Ascending aorta (tissue), 1 donor: ENCODE data around the genes JAK2, RANBP6 and DMAC1.

DNA sequence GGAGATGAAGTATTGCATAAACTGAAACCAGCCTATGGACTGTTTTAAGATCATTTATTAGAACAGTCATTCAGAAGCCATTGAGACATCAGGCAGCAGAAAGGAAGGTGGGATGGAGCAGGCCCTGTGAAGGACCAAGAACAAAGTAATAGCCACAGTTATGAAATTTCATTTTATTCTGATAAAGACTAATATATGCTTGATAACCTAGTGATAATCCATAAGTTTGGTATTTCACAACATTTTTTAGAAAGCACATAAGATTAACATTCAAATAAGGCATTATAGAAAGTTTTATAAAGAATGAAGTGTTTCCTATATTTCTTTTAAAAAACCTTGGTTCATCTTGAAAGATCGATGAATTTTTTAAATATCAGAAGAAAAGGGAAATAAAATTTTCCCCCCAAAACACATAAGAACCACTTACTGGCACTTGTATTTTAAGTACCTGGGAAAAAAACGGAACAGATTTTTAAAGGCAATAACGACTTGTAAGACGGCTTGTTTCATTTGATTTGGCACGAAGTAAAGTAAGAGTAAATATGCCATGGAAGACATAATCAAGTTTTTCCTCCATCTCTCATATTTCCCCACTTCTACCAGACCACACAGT lies 29.8 kb downstream of the AK3 start:
- PRO-cap = no peak

DNA sequence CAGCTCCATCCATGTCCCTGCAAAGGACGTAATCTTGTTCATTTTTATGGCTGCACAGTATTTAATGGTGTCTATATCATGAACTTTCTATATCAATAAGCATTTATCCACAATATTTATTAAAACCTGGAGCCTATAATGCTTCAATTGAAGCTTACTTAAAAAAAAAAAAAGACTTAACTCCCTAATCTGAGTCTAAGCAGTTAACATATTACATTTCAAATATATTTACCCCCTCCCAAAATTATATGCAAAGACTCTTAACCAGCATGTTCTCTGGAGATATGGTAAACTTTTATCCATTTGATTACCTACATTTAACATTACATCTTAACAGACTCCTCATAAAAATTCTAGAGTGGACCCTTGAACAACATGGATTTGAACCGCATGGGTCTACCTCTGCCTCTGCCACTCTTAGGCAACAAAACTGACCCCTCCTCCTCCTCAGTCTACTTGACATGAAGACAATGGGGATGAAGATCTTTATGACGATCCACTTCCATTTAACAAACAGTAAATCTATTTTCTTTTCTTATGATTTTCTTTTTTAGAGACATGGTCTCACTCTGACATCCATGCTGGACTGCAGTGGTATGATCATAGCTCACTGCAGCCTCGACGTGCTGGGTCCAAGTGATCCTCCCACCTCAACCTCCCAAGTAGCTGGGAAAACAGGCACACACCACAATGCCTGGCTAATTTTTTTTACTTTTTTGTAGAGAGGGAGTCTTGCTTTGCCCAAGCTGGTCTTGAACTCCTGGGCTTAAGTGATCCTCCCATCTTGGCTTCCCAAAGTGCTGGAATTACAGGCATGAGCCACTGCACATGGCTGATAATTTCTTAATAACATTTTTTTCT lies 9.4 kb downstream of the AK3 start:
- PRO-cap = no peak

DNA sequence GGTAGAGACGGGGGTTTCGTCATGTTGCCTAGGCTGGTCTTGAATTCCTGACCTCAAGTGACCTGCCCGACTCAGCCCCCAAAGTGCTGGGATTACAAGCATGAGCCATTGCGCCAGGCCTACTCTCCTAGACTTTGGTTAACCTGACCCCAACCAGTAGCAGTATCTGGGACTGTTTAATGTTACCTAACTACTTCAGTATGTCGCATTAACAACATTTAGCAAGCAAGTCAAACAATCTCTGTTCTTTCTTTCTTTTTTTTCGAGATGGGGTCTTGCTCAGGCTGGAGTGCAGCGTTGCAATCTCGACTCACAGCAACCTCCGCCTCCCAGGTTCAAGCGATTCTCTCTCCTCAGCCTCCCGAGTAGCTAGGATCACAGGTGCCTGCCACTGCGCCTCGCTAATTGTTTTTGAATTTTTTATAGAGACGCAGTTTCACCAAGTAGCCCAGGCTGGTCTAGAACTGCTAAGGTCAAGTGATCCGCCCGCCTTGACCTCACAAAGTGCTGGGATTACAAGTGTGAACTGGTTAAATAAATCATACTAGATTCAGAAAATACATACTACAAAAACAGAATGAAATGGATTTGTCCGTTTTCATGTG lies 1.9 kb downstream of the AK3 start:
- PRO-cap = no peak

- PRO-cap = no peak
These were observed 34.4 kb downstream of the RCL1 start for GRCh38 chr9:4827032-4827639.

DNA sequence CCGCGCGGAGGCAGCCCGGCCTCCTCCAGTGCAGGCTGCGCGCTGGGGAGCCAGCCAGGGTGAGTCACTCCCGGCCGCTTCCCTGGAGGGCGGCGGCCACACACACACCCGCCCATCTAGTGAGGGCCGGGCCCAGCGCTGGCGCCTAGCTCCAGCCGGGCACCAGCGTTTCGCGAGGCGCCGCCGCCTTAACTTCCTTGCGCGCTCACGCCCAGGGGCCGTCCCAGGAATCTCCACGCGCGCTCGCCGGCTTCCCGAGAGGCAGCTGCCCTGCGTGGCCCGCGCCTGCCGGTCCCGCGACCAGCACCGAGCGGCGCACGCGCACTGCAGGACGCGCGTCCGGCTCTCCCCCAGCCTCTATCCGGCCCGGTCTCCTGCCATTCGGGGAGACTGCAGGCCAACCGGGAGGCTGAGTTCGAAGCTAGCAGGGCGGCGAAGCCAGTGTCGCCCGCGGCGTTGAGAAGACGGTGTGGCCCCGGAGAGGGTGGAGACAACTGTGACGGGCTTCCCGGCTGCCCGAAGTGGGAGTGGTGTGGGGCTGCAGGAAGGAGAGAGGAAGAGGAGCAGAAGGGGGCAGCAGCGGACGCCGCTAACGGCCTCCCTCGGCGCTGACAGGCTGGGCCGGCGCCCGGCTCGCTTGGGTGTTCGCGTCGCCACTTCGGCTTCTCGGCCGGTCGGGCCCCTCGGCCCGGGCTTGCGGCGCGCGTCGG lies at the start of gene JAK2:
TSS of gene JAK2 (plus strand) at position 566 of the 710 bp plus-strand sequence.
- PRO-cap = bidirectional peak, plus-strand start at position 218 of the sequence, minus-strand start at position 118 of the sequence; bidirectional peak, plus-strand start at position 546 of the sequence, minus-strand start at position 523 of the sequence

DNA sequence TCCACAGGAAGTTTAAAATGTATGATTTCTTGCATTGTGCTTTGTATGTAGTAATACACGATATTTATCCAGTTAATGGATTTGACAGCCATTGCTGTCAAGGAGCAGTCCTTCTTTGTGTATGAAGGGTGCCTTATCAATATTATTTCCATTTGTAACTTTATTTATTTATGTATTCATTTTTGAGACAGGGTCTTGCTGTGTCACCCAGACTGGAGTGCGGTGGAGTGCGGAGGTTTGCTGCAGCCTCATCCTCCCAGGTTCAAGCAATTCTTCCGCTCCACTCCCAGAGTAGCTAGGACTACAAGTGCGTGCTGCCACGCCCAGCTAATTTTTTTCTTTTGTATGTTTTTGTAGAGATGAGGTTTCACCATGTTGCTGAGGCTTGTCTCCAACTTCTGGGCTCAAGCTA lies 36.4 kb downstream of the JAK2 start:
- PRO-cap = no peak

- PRO-cap = no peak
These were observed 51.2 kb downstream of the INSL6 start for GRCh38 chr9:5134157-5134739.

- PRO-cap = no peak
These were observed 12.9 kb downstream of the RLN1 start for GRCh38 chr9:5326821-5327207.

- PRO-cap = no peak
These were observed 9.5 kb upstream of the PDCD1LG2 start for GRCh38 chr9:5500659-5501400.

DNA sequence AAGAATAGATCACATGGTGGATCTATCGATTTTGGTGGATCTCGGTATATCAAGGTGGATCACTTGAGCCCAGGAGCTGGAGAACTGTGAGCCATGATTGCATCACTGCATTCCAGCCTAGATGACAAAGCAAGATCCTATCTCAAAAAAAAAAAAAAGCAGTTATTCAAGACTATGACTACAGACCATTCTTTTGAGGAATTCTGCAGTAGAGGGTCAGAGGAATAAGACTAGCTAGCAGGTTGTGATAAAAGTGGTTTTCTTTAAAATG lies 15.0 kb downstream of the ERMP1 start:
- PRO-cap = no peak

- PRO-cap = no peak
These were observed 11.2 kb upstream of the MLANA start for GRCh38 chr9:5879538-5879832.

DNA sequence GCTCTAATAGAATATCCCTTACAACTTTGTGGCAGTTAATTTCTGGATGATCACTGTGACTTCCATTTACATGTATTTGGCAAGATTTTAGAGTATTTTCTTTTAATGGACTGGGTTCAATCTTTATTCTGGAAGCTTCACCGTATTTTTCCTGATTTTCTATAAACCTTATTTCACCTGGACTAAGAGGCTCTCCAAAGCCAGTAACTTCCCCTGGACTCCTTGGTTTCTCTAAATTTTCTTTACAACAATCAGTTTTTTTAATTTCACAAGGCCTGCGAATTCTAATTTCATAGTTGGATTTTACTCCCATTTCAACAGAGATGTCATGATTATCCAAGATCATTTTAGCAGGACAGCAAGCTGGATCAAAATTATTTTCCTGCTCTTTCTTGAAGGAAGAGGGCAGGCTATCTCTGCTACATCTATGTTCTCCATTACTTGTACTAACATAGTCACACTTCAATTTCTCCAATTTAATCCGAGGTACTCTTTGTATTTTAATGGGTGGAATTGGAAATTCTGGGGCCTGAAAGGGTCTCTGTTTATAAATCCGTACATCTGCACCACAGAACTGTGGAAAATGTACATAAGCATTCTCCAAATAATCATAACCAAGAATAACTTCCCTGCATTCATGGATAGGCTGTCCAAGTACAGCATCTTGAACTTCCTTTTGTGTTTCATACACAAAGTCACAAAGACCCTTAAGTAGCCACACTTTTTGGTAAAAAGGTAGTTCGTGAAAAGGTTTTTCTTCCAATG lies 39.9 kb downstream of the KIAA2026 start:
- PRO-cap = no peak

- PRO-cap = bidirectional peak, plus-strand start at chr9:6015753, minus-strand start at chr9:6015615
These were observed at the start of gene RANBP6 for GRCh38 chr9:6014674-6016055. TSS of gene RANBP6 (minus strand) at chr9:6015624.

GRCh38 chr9:6079449-6079825 lies 64.0 kb upstream of the RANBP6 start:
- PRO-cap = no peak

DNA sequence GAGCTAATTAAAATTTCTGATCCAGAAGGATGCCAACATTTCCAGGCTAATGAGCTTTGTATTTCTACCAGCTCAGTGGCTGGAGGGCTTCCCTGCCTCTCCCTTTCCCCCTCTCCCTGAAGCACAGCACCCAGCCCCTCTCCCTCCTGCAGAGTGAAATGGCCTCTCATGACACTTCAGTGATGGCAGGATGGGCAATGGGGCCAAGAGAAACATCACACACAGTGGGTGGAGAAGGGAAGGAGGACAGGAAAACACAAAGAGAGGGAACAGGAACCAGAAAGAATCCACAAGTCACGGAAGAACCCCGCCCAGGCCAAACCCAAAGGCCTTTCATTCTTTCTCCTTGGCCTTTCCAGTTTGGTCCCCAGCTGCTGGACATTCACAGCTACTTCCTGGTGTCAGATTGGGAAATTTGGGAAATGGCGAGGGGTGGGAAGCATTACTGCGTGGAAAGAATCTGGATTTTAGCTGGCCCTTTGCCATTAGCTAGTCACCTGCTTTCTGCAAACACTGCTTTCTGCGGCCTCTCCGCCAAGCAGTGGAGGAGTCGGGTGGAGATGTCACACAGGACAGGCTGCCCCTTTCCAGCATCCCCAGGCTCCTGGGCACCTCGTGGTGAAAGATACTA lies 82.6 kb downstream of the GLDC start:
- PRO-cap = no peak

DNA sequence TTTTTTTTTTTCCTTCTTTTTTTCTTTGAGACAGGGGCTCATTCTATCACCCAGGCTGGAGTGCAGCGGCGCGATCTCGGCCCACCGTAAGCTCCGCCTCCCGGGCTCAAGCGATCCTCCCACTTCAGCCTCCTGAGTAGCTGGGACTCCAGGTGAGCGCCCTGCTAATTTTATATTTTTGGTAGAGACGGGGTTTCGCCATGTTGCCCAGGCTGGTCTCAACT lies 36.2 kb upstream of the GLDC start:
- PRO-cap = no peak

DNA sequence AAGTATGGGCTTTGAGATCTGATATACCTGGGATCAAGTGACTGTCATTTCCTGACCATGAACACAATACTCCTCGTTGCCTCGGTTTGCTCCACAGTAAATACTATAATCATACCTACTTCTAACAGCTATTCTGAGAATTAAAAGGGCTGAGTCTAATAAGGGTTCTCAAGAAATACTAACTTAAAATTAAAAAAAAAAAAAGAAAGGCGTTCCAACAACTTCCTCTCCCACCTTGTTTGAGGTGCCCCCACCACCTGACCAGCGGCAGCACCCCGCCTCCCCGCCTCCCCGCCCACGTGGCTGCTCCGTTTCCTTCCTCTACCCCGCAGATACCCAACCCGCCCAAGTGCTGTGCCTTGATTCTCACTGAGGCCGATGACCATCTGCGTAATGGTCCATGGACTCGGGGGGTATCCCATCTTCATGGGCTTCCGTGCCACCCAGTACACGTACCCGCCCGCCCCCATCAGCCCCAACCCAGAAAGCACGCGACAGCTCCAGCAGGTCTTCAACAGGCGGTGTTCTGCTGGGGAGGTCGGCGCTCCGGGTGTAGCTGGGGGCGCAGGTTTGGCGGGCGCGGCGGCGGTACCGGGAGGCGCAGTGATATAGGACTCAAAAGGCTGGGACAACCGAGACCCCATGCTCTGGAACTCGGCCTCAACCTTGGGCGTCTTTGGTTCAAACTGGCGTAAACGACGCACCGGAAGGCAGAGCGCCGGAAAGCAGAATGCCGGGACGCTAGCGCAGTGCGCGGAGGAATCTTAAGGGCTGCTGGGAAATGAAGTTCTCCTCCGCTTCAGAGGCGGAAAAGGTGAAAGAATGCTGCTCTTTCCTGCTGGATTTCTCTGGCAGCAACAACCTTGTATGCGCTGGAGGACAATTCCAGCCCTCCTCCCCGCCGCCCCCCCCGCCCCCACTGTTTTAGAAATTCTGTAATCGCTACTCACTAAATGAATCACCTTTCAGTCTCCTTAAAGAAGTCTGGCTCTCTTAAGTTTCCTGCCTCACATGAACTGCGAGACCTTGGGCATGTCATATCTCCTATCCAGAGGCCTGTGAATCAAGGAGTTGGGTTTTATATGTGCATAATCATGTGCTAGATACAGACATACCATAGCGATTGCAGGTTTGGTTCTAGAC lies at the start of gene DMAC1:
TSS of gene DMAC1 (minus strand) at position 688 of the 1,143 bp plus-strand sequence.
- PRO-cap = unidirectional peak, plus-strand start at position 362 of the sequence; unidirectional peak, plus-strand start at position 517 of the sequence; unidirectional peak, minus-strand start at position 678 of the sequence

DNA sequence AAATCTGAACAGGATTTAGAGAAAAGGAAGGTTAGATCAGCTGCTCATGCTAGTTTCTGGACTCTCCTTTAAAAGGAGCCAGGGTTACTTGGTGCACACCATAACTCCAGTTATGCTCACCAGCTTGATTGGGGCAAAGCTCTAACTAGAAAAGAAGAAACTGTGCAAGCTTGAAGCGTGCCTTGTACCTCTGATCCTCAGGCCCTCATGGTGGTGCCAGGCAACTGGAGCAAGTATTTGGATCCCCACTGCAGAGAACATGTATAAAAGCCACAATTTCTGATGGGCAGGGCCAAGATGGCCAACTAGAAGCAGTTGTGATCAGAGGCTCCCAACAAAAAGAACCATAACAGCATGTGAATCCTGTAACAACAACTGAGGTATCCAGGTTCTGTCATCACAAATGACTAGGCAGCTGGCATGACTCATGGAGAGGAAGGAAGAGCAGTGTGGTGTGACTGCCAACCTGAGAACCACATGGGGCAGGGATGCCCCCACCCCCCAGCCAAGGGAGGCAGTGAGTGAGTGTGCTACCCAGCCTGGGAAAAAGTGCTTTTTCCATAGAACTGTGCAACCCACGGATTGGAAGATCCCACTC lies 79.8 kb upstream of the DMAC1 start:
- PRO-cap = no peak

DNA sequence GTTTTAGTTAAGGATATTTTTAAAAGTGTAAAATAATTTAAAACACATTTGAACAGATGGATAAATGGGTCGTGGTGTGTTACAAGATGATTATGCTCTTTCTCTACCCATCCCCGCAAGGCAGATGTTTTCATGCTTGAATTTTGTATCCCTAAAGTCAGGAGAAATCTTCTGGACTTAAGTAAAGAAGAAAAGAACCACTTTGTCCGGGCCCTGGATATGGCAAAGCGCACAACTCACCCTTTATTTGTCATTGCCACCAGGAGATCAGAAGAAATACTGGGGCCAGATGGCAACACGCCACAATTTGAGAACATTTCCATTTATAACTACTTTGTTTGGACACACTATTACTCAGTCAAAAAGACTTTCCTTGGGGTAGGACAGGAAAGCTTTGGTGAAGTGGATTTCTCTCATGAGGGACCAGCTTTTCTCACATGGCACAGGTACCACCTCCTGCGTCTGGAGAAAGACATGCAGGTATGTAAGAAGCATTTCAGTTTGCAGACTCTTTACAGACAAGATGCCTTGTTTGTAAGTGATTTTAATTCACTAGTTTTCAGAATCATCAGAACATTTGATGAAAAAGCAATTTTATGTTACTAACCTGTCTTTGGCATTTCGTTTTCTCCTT lies 2.3 kb downstream of the TYRP1 start:
- PRO-cap = no peak

- PRO-cap = no peak
These were observed 10.4 kb downstream of the LURAP1L start for GRCh38 chr9:12784944-12785950.